Endothelial cell (in vitro differentiated cells): ENCODE measurements around a stretch of chr20.

DNA sequence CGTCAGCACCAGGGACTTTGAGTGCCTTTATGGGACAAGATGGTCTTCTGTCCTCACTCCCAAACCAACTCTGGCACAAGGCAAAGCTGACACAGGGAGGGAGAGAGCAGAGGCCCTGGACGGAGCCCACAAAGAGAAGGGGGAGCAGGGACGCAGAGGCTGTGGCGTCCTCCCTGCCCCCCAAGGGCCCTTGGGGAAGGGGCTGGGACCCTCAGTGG lies 630 bp upstream of the SOX18 start:
- PRO-cap = bidirectional peak, plus-strand start outside the sequence, minus-strand start at position 82 of the sequence

GRCh38 chr20:64050912-64051297 lies 1.5 kb upstream of the SOX18 start:
- PRO-cap = no peak

- PRO-cap = no peak
Observed at GRCh38 chr20:64071847-64072356, 7.4 kb downstream of the RGS19 start.

- PRO-cap = no peak
Observed at GRCh38 chr20:64101868-64102444, 5.4 kb downstream of the NPBWR2 start.

- PRO-cap = unidirectional peak, plus-strand start at chr20:64161934
Observed at GRCh38 chr20:64161878-64162373, 2.3 kb upstream of the MYT1 start.

GRCh38 chr20:64273119-64273590 lies 17.6 kb downstream of the PCMTD2 start:
- PRO-cap = no peak